Astrocyte (in vitro differentiated cells and primary cell): ENCODE measurements around a stretch of chr11.

DNA sequence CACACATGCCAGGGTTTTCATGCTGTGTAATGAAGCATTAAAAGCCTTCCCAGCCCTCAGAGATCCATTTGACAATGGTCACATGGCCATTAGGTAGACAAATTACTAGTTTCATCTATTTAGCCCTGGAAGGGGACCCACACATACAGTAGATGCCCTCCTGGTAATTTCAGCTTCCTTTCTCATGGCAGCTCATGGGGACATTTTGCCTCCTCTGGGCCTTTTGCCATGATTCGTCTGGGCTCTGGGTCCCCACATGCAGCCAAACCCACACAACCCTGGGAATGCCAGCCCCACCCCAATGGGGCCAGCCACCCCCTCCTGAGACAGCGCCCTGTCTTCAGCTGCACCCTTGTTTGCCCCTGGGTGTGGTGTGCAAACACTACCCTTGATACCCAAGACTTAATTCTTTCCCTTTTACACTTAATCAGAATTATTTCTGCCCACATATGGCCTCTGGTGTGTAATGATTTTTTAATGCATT, 85.2 kb upstream of the ANO1 start:
- PRO-cap: no peak
- RRBS, 2 experiments: no CpG with 5 or more reads among the region's 2 CpGs

DNA sequence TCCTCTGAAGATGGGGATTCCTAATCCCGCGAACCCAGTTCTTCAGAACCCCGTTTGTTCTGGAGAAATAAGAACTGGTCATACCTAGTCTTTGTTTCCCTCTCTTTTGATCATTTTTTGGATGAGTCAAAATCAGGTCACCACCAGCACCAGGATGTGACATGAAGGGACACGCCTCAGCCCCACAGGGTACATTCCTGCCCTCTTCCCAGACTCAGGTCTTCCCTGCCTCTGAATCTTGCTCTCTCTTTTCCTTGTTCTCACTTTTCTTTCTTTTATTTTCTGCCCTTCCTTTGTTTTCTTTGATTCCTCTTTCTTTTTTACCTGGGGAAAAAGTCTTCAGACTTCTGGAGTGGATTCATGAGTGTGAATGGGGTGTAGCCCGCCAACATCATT, 14.5 kb upstream of the ANO1 start:
- PRO-cap: no peak
- RRBS, 2 experiments: no CpG with 5 or more reads among the region's 5 CpGs

- PRO-cap: no peak
- RRBS, 2 experiments: 0 to 39% methylated on average over 1 of the region's 29 CpGs
These were observed 33.3 kb downstream of the ANO1 start for GRCh38 chr11:70111161-70111987.

DNA sequence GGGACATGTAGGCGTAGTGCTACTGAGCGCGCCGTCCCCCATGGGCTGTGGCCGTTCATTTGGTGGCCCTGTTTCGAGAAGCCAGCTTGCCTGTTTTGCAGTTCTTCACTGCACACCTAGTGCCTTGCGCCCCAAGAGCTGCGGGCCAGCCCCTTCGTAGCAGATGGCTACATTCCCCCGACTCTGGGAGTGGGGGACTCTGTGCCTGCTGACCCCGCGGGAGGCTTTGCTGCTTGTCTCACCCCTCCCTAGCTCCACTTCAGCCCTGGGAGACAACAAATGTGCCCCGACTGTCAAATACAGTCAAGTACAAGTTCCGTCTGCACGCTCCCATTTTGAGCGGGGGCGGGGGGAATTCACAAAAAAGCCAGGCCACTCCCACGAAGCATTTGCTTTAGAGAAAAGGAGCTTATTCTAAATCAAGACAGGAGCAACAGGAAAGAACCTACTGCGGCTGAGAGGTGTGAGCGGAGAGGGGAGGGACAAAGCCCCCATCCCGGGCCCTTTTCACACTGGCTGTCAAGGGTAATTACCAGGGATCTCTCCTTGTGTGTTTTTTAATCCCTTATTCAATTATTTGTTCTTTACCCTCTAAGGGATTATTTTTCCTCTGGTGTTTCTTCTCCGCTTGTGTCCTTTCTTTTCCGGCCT, 61.8 kb upstream of the FADD start:
- PRO-cap: no peak
- RRBS, 2 experiments: 0 to 5% methylated on average over 1 of the region's 23 CpGs

- PRO-cap: no peak
- RRBS, 2 experiments: no CpG with 5 or more reads among the region's 10 CpGs
These were observed 8.6 kb downstream of the PPFIA1 start for GRCh38 chr11:70278732-70279756.

- PRO-cap: no peak
- RRBS, 2 experiments: no CpG with 5 or more reads among the region's 8 CpGs
These were observed 23.7 kb downstream of the PPFIA1 start for GRCh38 chr11:70294079-70294617.

GRCh38 chr11:70424566-70424847, 26.2 kb downstream of the CTTN start:
- PRO-cap: no peak
- RRBS, 2 experiments: no CpG with 5 or more reads among the region's 5 CpGs

DNA sequence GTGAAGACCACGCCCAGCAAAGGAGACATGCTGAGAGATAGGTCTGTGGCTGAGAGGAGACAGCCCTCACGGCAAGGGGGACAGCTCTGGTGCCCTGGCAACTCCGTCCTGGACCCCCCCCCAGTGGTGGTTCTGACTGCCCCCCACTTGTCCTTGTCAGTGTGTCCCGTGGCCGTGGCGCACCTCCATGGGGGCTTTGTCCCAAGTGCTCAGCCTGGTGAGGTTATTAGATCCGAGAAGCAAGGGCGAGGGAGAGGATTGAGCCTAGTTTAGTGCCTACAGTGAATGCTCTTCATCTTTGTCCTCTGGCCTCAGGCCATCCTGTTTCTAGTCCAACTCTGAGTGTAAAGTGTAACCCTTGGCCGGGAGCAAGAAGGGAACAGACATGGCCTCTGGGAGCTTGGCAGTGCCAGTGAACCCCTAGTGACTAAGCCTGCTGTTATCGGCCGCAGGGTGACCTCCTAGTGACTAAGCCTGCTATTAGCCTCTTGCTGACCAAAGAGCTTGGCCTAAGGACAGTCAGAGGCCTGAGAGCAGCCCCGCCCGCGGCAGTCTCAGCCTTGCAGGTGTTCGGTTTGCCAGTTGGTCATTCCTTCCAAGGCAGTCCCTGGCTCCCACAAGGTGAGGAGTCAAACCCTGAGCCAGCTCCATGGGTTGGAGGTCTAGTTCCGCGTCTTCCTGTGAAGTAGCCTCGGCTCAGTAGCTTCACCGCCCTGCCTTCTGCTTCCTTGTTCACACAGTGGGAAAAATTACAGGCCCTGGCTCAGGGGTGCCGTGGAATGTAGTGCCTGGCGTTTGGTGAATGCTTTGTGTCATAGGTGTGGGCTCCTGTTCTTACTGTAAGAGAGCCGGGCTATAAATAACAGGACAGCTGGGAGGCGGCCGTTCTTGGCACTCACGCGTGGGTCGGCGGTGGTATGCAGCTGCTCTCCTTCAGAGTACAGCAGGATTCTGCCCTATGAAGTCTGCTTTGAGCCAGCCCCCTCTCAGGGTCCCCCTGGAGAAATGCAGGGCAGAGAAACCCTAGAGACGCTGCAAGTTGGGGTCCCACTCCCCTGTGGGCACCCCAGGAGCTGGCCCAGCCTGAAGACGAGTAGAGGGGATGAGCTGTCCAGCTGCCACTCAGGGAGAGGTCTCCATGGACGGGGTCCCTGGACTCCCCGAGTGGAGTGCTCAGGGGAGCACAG, 83.9 kb downstream of the CTTN start:
- PRO-cap: no peak
- RRBS, 2 experiments: no CpG with 5 or more reads among the region's 32 CpGs

DNA sequence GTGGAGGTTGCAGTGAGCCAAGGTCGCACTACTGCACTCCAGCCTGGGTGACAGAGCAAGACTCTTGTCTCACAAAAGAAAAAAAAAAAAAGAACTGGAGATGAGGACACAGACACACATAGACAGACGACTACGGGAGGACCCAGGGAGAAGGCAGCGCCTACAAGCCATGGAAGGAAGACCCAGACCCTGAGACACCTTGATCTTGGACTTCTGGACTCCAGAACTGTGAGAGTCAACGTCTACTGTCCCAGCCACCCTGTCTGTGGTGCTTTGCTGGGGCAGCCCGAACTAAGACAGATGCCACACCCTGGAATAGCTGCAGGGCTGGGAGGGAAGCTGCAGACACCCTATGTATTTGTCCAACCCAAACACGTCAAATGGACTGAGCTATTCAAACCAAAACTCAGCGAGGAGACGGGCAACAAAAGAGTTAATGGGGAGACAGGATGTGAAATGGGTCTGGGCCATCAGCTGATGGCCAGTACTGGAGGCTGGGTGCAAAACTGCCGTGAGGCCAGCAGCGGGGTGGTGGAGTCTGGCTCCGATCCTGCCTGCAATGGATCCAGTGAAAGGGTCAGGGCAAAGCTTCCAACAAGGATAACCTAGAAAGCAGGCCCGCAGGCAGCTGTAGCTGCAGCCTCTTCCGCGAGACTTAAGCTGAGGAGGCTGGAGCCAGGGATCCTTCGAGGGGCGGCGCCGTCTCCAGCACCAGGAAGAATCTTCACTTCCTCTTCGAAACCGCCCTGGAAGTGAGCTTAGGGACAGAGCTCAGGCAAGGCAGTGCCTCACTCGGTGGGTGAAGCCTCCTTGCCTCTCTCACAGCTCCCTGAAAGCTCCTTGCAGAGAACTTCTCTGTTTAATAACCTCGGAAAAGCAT, 169.5 kb downstream of the CTTN start:
- PRO-cap: no peak
- RRBS, 2 experiments: no CpG with 5 or more reads among the region's 23 CpGs

- PRO-cap: no peak
- RRBS, 2 experiments: no CpG with 5 or more reads among the region's 21 CpGs
These were observed 218.6 kb downstream of the CTTN start for GRCh38 chr11:70616651-70617696.

GRCh38 chr11:70732767-70733187, 334.4 kb downstream of the CTTN start:
- PRO-cap: no peak
- RRBS, 2 experiments: no CpG with 5 or more reads among the region's 17 CpGs

- PRO-cap: no peak
- RRBS, 2 experiments: 8 to 15% methylated on average over 3 of the region's 17 CpGs
These were observed 426.5 kb downstream of the CTTN start for GRCh38 chr11:70824599-70825366.

DNA sequence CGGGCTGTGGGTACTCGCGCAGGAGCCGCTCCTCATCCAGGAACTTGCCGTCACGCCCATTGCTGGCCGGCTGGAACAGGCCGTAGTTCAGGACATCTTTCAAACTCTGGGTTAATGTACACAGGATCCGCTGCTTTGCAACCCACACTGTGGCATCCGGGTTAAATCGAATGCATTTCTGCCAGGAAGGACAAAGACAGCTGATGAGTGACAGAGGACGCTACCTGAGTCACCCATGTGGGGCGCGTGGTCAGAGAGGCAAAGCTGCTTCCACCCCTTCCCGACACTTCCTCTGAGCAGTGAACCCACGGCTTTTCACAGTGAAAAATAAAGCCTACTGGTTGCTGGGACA, 133.5 kb downstream of the SHANK2 start:
- PRO-cap: no peak
- RRBS, 2 experiments: 60 to 81% methylated on average over 2 of the region's 16 CpGs

GRCh38 chr11:71220026-71220434, 32.3 kb downstream of the SHANK2 start:
- PRO-cap: no peak
- RRBS, 2 experiments: no CpG with 5 or more reads among the region's 6 CpGs

GRCh38 chr11:71282351-71282887, 30.0 kb upstream of the SHANK2 start:
- PRO-cap: no peak
- RRBS, 2 experiments: no CpG with 5 or more reads among the region's 10 CpGs

GRCh38 chr11:71499020-71499402, 28.1 kb upstream of the KRTAP5-7 start:
- PRO-cap: no peak
- RRBS, 2 experiments: no CpG with 5 or more reads among the region's 15 CpGs

GRCh38 chr11:71530378-71531436, 3.6 kb downstream of the KRTAP5-7 start:
- PRO-cap: no peak
- RRBS, 2 experiments: no CpG with 5 or more reads among the region's 22 CpGs

GRCh38 chr11:71745611-71746138, 87.3 kb upstream of the DEFB108B start:
- PRO-cap: no peak
- RRBS, 2 experiments: no CpG with 5 or more reads among the region's 14 CpGs

DNA sequence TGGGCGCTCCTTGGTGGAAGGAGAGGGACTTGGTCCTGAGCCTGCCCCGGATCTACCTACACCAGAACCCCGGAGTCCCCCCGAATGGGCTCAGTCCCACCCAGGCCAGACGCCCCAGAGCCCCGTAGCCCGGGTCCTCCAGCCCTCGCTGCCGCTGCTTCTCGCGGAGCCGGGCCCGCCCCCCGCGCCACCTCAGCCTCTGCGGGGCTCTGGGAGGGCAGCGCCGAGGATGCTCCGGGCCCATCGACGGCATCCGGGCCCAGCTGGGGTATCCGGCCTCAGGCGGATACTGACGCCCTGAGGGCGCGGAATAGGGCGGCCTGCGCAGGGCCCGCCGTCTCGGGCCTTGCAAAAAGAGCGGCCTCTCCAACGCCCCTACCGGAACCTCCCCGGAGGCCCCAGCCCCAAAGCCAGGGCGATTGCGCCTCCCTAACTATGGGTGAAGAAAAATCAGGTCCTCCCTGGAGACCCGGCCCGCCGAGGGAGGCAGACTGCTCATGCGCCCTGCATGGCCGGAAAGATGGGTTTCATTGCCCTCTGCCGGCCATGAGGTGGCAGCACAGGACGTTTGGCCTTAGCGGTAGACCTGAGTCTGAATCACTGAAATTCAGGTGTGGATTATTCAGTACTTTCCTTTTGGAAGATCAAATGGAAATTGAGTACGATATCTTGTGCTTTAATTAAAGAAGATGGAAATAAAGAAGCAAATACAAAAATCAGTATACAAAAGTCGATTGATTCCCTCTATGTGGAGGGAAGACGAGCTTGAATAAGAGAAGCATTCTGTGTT, 19.4 kb upstream of the DEFB108B start:
- PRO-cap: no peak
- RRBS, 2 experiments: 11 to 12% methylated on average over 9 of the region's 49 CpGs

- PRO-cap: no peak
- RRBS, 2 experiments: no CpG with 5 or more reads among the region's 8 CpGs
These were observed 11.9 kb downstream of the RNF121 start for GRCh38 chr11:71940566-71941279.